SJCRH30 (cell line): ENCODE data around the genes NXT2 and GNG5B.

GRCh38 chrX:106912823-106913125, 7.4 kb upstream of the CLDN2 start:
- RAMPAGE, long total RNA = no peak

DNA sequence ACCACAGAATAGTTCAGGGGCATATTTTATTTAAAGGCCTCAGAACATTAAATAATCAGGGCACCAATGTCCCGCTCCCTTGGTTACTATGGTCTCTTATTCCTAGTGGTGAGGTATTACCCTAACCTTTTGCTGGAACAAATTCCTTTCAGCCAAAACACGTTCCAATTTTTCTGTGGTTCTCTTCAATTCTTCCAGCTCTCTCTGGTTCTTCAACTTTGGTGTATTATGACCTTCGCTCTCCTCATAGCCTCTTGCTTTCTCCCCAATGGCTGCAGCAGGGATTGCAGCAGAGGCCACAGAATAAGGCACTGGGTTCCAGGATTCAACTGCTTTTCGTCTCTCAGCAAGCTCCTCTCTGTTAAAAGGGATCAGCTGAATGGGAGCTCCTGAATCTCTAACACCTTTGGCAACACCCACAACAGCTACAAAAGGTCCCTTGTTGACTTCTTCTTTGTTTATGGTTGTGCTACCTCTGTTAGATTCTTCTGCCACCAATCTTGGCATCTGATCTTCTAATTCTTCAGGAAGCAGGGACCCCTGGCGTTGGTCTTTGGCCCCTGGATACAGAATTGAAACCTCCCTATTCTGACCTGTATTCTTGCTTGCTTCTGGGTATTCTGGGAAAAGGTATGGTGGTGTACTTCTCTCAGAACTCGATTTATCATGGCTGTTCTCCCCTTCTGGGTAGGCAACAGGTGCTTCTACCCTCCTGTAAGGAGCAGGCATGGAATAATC, 22.4 kb downstream of the CLDN2 start:
- RAMPAGE, long total RNA = no peak

- RAMPAGE, long total RNA = no peak
Measured at GRCh38 chrX:106950434-106950753, 30.2 kb downstream of the CLDN2 start.

DNA sequence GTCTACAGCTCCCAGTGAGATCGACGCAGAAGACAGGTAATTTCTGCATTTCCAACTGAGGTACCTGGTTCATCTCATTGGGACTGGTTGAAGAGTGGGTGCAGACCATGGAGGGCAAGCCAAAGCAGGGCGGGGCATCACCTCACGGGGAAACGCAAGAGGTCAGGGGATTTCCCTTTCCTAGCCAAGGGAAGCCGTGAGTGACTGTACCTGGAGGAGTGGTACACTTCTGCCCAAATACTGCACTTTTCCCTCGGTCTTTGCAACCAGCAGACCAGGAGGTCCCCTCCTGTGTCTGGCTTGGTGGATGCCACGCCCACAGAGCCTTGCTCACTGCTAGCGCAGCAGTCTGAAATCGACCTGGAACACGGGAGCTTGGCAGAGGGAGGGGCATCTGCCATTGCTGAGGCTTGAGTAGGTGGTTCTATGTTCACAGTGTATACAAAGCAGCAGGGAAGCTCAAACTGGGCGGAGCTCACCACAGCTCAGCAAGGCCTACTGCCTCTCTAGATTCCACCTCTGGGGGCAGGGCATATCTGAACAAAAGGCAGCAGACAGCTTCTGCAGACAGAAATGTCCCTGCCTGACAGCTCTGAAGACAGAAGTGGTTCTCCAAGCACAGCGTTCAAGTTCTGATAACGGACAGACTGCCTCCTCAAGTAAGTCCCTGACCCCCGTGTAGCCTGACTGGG, 33.5 kb downstream of the MORC4 start:
- RAMPAGE, long total RNA = no peak

DNA sequence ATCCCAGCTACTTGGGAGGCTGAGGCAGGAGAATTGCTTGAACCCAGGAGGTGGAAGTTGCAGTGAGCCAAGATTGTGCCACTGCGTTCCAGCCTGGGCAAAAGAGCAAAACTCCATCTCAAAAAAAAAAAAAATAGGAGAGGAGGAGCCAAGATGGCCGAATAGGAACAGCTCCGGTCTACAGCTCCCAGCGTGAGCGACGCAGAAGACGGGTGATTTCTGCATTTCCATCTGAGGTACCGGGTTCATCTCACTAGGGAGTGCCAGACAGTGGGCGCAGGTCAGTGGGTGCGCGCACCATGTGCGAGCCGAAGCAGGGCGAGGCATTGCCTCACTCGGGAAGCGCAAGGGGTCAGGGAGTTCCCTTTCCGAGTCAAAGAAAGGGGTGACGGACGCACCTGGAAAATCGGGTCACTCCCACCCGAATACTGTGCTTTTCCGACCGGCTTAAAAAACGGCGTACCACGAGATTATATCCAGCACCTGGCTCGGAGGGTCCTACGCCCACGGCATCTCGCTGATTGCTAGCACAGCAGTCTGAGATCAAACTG, 85.2 kb upstream of the FRMPD3 start:
- RAMPAGE, long total RNA = no peak

- RAMPAGE, long total RNA = no peak
Measured at GRCh38 chrX:107629563-107629919, 1.2 kb downstream of the PRPS1 start.

DNA sequence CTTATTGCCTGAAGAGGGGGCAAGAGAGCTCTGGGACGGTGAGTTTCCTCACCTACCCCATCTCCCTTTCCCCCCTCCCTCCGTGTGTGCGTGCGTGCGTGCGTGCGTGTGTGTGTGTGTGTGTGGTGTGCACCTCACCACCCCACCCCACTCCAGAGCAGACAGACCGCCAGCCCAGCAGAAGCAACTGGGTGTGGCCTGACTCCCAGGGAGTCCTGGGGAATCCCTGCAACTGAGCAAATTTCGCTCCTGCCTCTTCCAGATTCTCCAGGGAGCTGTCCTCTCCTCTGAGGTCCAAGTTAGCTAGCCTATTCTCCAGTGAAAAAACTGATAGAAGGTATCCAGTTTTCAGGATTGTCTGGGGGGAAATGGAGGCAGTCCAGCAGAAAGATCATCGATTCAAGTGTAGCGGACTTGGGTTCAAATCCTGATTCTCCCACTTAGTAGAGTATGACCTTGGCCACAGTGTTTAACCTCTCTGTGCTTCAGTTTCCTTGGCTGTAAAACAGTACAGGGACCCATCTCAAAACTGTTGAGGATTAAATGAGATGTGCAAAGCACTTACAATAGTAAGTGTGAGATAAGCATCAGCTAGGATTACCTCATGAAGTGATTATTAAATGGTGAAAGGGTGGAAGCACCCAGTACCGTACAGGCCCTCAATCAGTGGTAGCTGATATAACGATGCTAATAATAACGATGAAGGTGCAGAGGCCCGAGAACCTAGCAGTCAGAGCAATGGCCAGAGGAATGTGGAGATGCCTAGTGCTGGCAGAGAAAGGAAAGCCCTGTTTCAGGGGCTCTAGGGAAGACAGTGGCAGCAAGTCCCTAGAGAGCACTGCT, 45.0 kb downstream of the PRPS1 start:
- RAMPAGE, long total RNA = no peak

DNA sequence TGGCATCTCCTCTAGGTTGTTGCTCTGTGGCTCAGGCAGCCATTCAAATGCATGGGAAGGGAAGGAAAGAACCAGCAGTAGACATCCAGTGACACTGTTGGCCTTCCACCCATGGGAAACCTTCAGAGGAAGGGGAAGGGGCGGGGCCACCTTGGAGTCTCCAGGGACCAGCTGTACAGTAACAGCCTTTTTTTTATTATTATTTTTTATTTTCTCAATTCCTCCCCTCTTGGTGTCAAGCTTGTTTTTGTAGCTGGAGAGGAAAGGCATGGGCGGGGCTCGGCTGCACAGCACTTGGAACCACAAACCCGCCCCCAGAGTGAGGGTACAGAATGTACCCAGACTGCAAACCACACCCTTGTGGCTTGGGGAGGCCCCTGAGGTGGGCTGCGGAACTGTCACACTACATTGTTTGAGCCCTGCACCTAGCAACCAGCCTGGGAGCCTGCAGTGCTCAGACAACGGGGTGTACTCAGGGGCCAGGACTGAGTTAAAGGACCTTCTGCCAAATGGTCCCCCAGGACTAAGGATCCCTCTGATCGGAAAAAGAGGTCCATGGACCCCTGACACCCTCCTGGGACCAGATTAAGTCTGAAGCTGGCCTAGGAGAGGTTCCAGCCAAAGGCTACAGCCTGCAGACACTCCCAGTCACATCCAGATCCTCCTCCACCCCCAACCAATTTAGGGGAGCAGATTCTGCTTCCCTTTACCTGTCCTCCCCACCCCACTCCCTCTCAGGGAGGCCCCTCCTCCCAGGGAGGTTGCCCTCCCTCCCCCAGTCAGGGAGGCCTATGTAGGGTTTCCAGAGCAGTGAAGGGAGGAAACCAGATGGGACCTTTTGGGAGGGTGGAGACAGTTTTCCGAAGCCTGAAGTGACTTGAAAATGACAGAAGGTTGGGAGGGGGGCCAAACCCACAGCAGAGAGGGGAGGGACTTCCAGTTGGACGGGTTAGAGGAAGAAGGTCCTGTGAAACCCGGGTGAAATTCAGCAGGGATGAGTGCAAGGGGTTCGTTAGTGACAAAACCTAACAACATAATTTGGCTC, 45.9 kb downstream of the PRPS1 start:
- RAMPAGE, long total RNA = no peak

- RAMPAGE, long total RNA = no peak
Measured at GRCh38 chrX:107675145-107675448, 46.8 kb downstream of the PRPS1 start.

DNA sequence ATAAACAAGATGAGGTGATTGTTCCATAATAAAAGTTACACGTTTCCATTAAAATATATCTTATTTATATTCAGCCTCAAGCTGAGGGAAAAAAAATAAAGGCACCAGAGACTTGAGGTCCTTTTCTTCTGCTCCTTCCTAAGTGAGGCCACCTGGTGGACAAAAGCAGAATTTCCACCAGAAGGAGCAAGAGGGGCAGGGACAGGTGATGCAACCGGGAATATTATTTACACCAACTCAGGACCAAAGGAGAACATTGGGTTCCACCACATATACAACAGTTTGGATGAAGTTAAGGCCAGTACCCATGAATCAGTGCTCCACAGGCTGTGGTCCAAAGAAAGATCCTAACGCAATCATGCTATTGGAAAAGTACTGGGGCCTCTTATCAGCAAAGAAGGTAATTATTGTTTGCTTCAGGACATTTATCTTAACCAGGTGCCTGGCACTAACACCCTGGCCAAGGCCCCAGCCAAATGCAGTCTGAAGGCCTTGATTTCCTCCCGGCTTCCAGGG, 57.4 kb downstream of the TSC22D3 start:
- RAMPAGE, long total RNA = no peak

GRCh38 chrX:107776281-107776794, 751 bp upstream of the TSC22D3 start:
- RAMPAGE, long total RNA = no peak

DNA sequence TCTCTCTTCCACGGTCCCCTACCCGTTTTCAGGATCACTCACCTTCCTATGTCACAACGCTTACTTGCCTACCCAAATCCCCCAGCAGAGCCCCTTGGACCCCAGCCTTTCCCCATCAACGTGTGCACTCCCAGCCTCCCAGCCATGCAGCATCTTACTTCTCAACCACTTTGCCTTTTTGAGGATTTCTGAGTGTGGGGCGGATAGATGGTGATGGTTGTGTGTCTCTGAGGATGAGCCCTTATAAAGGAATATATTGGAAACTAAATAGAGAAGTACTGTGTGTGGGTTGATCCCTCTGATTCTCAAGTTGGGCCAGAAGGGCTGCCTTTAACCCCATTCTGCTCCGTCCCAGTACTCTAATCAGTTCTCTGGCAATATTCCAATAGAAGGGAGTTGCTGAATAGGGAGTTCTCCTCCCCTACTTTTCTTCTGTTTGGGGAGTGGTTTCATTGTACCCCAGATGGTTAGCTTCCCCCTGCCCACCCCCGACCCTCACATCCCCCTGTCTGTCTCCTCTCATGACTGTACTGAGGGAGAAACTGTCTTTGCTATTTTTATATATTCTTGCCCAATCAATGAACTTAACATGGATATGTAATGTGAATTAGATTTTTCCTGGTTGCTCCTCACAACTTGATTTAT, 1.7 kb downstream of the MID2 start:
- RAMPAGE, long total RNA = no peak

GRCh38 chrX:108131384-108131918, 39.9 kb downstream of the ATG4A start:
- RAMPAGE, long total RNA = no peak

DNA sequence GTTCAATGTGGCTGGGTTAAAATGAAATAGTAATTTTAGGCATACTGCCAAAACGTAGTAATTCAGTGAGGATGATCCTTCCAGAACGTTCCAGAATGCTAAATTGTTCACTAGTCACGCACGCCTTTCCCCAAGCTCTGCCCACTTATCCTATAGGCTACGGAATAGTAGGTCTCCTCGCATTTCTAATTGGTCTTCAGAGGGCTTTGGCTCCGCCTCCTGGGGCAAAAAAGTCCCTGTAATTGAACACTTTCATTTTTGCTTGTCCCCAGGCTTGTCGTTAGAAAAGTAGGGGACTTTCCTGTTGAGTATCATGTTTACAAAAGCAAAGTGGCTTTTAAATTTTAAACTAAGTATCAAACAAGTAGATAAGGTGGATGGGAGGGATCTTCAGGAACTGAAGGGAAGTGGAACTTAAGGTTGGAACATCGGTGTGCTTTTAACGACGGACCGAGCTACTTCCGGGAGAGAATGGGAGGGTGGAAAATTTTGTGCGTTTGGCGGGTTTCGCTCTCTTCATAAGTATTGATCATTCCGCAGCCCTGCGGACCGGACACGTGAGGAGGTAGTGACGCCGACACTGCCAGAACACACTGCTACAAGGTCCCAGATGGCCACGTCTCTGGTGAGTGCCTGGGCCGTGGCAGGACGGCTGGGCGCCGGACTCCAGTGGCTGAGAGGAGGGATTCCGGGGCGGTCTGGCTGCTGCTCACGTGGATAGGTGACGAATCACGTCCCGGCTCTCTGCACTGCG, at the start of gene NXT2:
TSS of gene NXT2 (plus strand) at position 448 of the 754 bp plus-strand sequence.
- RAMPAGE, long total RNA = start-site peak on the plus strand centred at position 456 of the sequence, 29 bp wide, 28 and 10 reads in 2 replicates

DNA sequence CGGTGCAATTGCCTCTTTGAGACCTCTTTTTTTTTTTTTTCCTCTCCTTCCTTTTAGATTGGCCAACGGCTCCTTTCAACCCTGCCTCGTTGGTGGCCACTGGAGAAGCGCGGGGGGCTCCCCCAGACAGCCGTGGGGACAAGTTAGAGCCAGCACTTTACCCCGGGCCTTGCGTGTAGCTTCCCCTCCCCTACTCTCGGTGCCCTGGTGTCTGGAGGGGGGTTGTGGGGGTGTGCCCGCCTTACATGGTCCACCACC, 459 bp downstream of the TMEM164 start:
- RAMPAGE, long total RNA = no peak

- RAMPAGE, long total RNA = no peak
Measured at GRCh38 chrX:110020996-110022323, 18.5 kb downstream of the TMEM164 start.

GRCh38 chrX:110346568-110347014, at the start of gene GNG5B:
Gene GNG5B (minus strand): TSS chrX:110346973.
- RAMPAGE, long total RNA = no peak

- RAMPAGE, long total RNA = no peak
Measured at GRCh38 chrX:110514583-110515099, 6.1 kb upstream of the TDGF1P3 start.

GRCh38 chrX:111618285-111618484, 62.8 kb upstream of the ALG13 start:
- RAMPAGE, long total RNA = no peak

DNA sequence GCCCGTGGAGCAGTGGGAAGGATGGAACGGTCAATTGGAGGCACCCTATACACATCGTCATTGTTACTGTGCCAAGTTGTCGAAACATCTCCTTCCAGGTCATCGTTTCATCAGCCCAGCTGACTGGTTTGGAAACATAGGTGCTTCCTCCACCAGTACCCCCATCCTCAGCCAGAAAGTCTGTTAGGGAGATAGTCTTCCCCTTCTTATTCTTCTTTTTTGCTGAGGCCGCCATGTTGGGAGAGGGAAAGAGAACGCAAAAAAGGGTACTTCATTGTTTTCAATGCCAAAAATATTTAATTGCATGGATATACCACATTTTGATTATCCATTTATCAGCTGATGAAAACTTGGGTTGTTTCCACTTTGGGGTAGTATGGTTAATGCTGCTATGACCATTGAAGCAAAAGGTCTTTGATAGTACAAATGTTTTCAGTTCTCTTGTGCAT, 59.7 kb upstream of the ALG13 start:
- RAMPAGE, long total RNA = no peak